OCI-LY7 (cell line): ENCODE measurements around a stretch of chr6.

DNA sequence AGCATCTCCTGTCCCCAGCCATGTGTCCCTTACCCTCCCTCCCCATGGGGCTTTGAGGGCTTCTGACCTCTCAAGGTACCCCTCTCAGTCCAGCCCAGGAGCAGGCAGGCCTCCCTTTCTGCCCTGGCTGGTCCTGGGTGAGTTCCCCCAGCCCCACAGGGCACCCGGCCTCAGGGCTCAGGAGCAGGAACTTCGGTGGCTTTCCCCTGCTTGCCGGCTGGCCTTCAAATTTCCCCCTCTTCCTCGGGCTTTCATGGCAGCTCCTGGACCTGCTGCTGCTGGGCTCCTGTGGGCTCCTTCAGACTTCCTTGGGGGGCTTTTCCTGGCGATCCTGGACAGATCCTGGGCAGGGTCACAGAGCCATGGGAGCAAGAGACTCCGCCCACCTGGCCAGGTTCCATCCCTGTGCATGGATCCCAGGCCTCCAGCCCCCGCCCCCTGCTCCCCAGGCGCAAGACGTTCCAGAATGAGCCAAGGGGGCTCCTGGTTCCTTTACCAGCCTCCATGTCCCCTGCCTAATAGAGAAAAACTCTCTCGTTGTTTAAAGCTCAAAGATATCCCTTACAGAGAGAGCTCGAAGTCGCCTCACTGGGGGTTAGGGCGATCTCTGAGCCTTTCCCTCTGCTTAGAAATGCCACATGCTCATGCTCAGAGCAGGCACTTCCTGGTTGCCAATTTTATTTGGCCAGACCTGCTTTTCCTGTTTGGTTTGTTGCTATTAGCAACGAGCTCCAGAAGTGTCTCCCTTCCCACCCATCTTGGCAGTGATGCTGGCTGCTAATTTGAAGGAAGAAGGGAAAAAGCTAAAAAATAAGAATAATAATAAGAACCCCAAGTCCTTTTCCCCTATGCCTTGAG, 78.5 kb downstream of the SYNJ2 start:
- PRO-cap = no peak
- RAMPAGE, long total RNA = no peak

DNA sequence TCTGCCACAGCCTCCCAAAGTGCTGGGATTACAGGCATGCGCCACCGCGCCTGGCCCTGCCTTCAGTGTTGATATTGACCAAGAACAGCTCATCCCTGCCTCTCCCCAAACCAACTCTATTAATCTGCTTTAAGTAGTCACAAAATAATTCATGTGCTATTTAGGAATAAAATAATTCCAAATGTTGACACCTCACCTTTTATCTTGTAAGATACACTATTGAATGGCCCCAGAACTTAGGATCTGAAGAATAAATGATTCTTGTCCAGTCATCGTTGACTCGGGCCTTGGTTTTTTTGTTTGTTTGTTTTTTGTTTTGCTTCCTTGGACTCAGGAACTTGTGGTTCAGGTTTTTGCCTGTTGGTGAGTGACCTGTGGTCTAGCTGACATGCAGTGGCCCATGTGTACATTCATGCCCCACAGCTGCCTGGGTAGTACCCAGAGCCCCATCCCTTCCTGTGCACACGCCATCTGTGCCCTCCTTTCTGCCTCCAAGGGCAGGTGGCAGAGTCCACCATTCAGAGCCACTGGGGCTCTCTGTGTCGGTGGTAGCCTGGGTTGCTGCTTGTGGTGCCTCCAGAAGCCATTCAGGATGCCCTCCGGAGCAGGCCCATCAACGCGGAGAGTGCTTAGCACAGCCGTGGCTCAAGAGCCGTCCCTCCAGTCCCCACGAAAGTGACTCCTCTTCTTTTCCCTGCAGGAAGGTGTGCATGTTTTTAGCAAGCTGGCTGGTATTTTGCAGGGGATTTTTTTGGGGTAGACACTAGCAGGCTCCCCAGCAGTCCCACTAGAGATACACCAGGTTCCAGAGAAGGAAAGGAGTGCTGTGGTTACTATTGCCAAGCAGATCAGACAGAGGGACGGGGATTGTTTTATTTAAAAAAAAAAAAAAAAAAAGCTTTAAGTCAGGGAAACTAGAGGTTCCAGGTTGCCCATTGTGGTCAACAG, 85.9 kb downstream of the SYNJ2 start:
- PRO-cap = no peak
- RAMPAGE, long total RNA = no peak

DNA sequence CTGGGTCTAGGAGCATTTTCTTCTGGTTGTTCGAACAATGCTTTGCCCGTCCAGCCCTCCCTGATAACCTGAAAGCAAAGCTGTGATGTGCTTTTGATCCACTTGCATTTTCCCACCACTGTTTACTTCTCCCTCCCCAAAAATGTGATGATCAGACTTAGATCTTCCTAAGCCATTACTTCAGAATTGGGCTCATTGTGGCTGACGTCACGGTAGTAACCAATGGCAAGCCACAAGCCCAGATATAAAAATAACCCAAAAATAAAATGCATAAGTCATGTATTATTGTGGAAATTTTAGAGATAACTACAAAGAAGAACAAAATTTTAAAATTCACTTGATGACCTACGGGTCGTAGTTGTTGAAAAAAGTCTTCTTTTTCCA, 80.6 kb downstream of the SERAC1 start:
- PRO-cap = no peak
- RAMPAGE, long total RNA = no peak

DNA sequence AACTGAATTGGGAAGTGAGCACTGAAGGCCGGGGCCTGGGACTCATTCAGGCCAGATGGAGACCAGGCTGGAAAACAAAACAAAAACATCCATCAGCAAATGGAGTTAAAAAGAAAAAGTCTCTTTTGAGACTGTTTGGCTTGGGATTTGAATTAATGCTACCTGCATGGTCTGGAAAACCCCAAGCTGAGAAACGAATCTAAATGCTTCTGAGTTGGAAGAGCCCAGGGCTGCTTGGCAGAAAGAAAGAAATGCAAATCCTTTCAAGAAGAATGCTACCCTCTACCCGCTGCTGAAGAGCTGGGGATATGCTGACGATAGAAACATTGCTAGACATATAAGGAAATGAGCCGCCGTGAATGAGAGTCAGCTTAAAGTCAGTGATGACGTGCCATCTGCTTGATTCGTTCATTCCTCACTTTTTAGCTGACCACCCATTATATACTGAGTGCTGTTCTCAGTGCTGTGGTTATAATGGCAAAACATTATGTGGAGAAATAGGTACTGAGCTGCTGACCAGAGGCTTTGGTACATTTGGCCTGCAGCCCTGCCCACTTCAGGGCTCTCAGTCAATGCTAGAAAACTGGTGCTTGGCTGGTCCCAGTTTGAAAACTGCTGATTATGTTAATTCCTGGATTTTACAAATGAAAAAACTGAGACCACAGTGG, 28.0 kb upstream of the TULP4 start:
- PRO-cap = no peak
- RAMPAGE, long total RNA = no peak

GRCh38 chr6:158323956-158325019, 12.0 kb downstream of the TULP4 start:
- PRO-cap = no peak
- RAMPAGE, long total RNA = no peak

DNA sequence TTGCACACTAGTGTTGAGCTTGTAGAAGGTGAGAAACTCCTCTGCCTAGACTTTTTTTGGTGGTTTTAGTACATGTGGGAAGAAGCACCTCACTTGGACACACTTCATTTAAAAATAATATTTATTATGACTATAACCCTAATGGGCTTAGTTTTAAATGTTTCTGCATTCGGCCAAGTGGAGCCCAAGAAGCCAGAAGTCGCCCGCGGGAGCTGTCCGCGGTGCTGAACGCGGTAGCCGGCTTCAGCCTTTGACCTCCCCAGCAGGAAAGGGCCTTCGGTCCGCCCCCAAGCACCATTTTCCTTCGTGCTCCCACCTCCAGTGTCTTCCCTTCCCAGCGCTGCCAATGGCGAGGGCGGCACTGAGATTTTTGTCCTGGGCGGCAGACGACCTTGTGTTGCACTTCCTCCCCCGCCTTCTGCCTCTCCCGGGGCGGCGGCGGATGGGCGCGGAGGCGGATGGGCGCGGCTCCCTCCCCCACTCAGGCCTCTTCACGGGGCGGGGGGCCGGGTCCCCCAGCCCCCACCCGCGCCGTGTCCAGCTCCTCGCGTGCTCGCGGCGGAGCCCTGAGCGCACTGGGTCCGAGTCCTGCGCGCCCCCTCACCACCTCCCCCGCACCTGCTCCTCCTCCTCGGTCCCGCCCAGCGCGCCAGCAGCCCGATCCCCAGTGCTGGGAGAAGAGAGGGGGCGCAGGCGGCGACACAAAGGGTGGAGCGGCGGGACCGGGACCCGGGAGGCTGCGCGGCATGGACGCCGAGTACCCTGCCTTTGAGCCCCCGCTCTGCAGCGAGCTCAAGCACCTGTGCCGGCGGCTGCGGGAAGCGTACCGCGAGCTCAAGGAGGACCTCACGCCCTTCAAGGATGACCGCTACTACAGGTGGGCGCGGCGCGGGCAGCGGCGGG, 23.7 kb upstream of the TMEM181 start:
- PRO-cap = no peak
- RAMPAGE, long total RNA = no peak

DNA sequence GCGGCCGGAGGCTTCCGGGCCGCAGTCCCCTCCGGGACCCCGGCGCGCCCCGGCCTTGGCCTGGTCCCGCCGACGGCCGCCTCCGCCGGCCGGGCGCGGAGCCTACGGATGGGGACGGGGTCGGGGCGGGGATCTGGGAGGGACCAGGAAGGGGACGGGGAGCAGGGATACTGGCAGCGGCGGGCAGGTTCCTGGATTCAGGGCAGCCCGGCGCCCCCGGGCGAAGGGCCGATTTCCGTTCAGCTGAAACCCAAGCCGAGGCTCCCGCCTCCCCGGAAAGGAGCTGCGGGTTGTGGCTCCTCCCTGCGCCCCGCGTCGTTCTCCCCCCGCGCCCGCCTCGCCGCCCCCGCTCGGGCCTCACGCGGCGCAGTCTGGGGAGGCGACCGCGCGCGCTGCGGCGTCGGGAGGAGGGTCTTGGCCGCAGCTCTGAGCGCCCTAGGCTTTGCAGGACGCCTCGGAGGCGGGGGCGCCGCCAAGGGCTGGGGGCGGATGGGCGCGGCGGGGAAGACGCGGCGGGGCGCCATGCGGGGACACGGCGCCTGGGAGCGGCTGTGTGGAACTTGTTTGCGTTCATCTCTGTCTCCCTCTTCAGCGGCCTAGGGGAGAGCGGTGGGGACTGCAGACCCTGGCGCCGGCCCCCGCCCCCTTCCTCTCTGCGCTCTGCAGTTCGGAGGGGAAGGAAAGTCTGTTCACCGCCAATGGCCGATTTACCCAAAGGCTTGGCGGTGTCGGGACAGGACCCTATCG, 22.8 kb upstream of the TMEM181 start:
- PRO-cap = no peak
- RAMPAGE, long total RNA = no peak

GRCh38 chr6:158565874-158567102, 6.4 kb downstream of the TMEM181 start:
- PRO-cap = no peak
- RAMPAGE, long total RNA = no peak

DNA sequence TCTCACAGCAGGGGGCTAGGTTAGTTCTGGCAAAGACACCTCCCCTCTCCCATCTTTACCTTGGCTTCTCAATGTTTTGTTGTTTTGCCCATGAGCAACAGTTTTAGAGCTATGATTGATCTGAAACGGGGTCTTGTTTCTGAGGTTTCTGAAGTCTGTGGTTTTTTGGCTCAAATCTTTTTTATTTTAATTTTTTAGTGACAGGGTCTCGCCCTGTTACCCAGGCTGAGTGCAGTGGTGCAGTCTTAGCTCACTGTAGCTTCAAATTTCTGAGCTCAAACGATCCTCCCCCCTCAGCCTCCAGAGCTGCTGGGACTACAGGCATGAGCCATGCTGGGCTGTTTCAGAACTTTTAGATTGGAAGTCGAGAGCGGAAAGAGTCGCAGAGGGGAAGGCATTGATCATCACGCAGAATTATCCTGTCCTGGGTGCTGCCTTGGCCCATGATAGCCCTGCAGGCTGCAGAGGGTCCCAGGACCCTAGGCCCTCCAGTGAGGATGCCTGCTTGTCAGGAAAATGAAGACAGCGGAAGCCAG, 9.0 kb downstream of the TMEM181 start:
- PRO-cap = no peak
- RAMPAGE, long total RNA = no peak

DNA sequence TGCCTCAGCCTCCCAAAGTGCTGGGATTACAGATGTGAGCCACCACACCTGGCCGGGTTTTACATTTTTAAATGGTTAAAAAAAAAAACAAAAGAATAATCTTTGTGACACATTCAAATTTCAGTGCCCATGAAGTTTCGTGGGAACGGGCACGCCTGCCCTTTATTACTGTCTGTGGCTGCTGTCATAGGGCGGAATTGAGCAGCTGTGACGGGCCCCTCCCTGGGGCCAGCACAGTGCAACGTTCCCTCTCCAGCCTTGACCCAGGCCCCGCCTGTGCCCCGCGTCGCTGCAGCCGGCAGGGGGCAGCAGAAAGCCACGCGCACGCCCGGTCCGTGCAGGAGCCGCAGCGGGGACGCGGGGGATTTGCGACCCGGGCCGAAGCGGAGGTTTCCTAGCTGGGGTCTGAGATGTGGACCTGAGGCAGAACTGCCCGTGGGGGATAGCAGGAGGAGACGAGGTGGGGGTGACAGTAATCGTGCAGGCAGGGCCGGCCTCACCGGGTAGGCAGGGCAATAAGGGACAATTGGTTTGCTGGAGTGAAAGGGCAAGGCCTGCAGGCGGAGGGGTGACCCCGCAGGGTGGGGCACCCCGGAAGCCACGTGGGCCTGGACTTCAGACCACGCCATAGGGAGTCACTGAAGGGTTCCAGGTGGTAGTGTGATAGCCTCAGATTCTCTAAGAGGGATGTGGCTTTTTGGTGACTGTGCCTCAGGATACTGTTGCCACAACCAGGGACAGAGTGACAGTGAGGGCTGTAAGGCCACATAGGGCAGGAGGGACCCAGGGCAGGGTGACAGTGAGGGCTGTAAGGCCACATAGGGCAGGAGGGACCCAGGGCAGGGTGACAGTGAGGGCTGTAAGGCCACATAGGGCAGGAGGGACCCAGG, 54.5 kb downstream of the SYTL3 start:
- PRO-cap = no peak
- RAMPAGE, long total RNA = no peak

DNA sequence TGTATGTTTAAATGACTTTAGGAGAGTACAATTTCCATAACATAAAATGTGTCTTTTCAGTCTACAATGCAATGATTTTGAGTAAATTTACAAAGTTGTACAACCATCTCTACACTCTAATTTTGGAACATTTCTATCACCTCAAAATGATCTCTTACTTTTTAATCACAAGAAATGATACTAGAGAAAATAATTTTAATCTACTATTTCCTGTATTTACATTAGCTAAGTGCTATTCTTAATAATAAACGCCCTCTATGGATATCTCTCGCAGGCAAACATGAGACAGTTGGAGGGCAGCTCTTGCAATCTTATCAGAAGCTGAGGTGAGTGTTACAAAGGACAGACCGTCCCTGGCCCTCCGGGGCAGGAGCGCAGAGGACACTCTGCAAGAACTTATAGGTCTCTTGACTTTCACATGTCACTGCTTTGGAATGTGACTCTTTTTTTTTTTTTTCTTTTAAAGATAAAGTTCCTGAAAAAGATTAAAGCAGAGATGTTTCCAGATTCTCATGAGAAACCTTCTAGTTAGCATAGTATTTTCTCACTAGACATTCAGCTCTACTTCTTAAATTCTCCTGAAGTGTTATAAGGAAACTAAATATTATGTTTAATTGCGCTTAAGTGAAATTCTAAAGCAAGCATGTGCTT, 57.2 kb downstream of the SYTL3 start:
- PRO-cap = no peak
- RAMPAGE, long total RNA = no peak

DNA sequence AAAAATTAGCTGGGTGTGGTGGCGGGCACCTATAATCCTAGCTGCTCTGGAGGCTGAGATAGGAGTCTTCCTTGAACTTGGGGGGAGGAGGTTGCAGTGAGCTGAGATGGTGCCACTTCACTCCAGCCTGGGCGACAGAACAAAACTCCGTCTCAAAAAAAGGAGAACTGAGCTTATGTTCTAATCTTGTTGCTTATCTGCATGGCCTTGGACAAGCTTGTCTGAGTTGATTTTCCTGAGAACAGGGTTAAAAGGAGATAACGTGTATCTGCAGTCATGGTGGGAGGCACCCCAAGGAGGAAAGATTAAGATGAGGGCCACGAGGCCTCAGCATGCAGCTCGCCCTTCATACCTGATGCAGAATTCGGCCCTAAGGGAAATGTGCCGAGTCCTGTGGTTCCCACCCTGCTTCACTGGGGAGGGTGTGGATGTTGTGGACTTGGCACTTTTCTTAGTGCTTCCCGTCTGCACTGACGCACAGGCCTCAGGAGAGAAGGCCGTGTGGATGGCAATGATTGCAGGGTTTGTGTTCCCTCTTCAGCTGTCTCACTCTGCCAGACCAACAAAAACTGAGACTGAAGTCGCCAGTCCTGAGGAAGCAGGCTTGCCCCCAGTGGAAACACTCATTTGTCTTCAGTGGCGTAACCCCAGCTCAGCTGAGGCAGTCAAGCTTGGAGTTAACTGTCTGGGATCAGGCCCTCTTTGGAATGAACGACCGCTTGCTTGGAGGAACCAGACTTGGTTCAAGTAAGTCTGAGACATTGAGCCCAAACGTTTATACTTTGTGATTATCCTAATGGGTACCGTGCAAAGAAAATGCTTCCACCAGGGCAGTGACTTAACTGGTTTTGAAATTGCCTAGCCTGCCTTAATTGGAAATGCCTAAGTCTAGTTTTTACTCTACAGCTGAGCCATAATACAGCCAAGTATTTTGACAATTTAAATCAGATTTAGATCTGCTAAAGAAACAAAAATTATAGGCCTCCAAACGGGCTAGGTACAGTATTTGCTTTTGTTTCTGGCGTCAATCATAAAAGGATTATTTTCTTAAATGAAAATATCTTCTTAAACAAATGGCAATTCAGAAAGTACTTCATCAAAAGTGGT, 56.1 kb downstream of the EZR start:
- PRO-cap = unidirectional peak, minus-strand start at position 550 of the sequence
- RAMPAGE, long total RNA = no peak

DNA sequence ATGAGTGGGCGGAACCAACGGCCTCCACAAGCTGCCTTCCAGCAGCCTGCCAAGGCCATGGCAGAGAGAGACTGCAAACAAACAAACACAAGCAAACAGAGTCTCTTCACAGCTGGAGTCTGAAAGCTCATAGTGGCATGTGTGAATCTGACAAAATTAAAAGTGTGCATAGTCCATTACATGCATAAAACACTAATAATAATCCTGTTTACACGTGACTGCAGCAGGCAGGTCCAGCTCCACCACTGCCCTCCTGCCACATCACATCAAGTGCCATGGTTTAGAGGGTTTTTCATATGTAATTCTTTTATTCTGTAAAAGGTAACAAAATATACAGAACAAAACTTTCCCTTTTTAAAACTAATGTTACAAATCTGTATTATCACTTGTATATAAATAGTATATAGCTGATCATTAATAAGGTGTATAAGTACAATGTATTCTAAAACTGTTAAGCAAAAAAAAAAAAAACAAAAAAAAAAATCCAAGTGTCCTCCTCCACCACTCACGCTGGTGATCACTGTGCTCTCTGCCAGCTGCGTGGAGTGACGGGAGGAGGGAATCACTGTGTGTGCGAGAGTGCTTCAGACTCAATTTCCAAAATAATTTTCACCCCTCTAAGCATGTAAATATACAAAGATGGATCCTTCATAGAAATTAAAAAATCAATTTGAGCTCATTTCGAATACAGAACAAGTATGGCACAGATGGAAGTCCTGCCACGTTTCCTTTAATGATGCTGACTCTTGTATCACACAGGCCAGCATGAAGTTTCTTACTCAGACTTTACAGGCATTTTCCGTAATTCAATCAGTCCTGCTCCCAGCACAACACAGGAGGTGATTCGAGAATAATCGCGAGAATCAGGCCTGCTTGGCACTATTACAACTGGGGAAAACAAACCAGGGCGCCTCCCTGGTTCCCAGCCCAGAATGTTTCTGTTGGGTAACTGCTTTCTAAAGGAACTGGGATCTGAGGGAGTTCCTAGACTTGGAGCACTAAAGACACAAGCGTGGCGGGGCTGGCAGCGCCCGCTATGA, 53.0 kb downstream of the EZR start:
- PRO-cap = no peak
- RAMPAGE, long total RNA = no peak

- PRO-cap = no peak
- RAMPAGE, long total RNA = no peak
Measured at GRCh38 chr6:158783299-158784232, 35.6 kb downstream of the EZR start.

DNA sequence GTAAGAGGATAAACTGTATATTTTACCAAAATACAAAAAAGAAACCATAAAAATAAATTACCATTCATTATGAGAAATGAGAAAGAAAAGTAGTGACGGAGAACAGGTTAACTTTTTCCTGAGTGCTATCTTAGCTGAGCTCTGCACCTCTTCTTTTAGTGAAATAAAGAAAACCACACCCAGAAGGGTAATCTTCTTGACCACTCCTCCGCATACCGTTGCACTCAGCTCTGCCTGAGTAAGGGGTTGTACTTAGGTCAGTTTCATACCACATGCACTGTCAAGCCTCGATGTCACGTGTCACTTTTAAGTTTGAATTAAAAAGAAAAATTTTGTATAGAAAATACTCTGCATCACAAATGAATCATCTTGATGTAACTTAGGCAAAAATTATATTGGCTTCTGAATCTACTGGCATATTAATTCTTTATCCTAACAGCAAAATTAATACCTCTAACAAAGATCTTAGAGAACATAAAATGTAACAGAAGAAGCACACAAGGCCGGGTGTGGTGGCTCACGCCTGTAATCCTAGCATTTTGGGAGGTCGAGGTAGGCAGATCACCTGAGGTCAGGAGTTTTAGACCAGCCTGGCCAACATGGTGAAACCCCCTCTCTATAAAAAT, 2.8 kb downstream of the EZR start:
- PRO-cap = bidirectional peak, plus-strand start at position 266 of the sequence, minus-strand start at position 157 of the sequence
- RAMPAGE, long total RNA = no peak

DNA sequence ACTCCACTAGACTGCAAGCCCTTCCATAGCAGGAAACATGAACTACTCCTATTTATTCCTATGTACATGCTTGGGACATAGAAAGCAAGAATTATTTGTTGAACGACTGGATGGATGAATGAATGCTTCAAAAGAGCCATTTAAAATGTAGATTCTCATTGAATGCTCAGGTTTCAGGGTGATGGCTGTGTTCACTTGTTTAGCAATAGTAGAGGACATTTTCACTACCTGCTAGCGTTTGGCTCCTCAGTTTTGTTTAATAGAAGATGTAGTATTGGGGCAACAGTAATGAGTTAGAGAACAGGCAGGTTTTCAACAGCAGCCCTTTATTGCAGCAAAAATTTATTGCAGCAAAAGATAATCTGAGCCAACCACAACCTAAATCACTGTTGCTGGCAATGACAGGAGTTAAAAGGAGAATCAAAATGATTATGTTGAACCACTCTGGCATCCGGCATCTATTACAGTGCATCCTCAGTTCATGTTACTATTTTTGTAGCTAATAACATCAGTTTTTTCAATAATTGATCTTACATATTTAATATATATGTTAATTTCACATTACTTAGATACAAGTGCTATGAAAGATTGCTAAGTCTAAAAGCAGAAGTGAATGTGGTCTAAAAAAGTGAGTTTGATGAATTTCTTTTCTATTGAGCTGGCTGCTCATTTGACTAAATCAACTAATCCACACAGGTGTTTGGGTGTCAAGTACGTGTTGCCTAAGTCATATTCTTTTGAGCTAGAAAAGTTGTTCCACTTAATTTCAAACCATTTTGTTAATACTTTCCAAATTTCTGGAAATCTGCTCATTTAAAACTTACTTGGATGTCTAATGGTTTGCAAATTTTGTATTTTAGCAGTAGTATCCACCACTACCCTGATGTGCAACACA, 46.4 kb upstream of the EZR start:
- PRO-cap = no peak
- RAMPAGE, long total RNA = no peak

DNA sequence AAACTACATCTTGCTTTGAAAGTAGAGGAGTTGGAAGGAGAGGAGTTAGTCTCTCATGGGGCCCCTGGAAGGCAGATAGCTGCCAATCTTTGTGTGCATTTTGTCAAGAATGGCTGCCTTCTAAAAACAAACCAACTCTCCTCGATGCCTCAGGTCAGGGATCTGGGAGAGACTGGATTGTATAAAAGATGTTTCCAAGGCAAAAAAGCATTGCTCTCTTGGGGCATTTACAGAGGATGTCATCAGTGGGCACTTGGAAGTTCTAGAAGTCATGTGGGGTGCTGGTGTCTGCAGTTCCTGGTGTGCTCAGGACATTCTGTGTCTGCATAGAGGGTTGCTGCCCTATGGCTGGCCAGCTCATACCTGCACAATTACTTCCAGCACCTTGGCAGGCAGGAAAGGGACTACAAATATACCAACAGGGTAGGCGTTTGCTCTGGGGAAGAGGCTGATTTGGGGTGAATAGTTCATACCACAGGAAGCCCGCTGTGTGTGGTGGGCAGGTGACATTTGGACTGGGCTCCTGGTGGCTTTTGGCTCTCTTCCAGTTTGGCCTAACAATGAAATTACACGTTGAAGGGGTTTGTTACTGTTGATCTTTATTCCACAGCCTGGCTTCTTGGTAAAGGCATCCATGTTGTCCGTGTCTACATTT, 88.4 kb downstream of the RSPH3 start:
- PRO-cap = unidirectional peak, minus-strand start at position 517 of the sequence
- RAMPAGE, long total RNA = no peak

DNA sequence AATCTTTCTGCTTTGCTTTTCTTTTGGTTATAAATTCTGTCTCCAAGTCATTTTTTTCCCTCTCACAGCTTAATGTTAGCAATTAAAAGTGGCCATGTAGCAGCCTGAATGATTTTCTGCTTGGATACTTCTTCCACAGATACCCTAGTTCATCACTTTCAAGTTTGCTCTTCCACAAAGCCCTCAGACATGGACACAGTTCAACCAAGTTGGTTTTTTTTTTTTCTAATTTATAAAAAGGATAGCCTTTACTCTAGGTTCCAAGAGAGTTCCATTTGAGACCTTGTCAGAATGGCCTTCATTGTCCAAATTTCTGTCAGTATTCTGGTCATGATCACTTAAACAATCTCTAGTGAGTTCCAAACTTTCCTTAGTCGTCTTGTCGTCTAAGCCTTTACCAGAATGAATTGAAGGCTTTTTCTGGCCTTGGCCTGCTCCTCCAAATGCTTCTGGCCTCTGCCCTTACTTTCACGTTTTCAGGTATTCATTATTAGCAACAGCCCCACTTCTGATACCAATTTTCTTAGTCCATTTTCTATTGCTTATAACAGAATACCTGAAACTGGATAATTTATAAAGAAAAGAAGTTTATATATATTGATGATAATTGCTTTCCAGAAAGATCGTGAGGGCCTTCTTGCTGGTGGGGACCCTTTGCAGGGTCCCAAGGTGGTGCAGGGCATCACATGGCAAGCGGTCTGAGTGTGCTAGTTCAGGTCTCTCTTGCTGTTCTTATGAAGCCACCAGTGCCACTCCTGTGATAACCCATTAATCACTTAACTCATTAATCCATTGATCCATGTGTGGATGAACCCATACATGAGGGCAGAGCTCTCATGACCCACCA, 39.8 kb downstream of the RSPH3 start:
- PRO-cap = no peak
- RAMPAGE, long total RNA = no peak

GRCh38 chr6:159126508-159127022, 42.6 kb upstream of the FNDC1 start:
- PRO-cap = no peak
- RAMPAGE, long total RNA = no peak

GRCh38 chr6:159684589-159685158, 8.4 kb downstream of the SOD2 start:
- PRO-cap = no peak
- RAMPAGE, long total RNA = no peak